ENCODE measurements around a stretch of chr10.

- RRBS, result no CpG with 5 or more reads among the region's 5 CpGs
Observed at GRCh38 chr10:58575574-58576160, 63.0 kb downstream of the BICC1 start.

DNA sequence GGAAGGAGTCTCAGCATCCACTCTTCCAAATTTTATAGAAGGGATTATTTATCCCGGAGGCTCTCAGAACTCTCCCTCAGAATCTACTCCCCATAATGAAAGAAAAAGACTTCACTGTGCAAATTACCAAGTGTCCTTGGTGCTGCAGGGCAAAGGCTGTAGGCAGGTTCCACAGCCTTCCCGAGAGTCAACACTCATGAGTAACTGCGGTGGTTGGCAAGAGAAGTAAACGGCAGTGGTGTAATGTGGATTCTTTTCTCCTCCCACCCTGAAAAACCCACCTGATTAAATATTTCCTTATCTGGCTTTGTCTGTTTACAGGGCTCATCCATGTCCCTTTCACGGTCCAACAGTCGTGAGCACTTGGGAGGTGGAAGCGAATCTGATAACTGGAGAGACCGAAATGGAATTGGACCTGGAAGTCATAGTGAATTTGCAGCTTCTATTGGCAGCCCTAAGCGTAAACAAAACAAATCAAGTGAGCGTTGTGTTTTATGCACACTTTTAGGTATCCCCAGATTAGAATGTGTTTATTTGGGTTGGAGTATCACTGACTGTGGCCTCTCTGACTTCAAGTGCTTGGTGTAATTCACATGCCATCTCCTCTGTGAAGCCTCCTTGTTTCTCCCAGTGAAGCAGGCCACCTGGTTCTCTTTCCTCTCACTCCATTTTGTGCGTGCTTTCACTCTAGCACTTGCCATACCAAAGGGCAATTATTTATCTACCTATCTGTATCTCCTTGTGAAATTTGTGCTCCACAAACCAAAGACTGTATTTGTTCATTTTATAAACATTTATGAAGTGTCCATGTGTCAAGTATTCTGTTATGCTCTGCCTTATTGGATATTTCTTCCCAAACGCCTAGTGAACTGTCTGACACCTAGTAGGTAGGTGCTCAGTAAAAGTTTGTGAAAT, 301.1 kb downstream of the BICC1 start:
- RRBS, result no CpG with 5 or more reads among the region's 12 CpGs

- RRBS, result no CpG with 5 or more reads among the region's 11 CpGs
Observed at GRCh38 chr10:59175570-59175982, 867 bp upstream of the PHYHIPL start.

DNA sequence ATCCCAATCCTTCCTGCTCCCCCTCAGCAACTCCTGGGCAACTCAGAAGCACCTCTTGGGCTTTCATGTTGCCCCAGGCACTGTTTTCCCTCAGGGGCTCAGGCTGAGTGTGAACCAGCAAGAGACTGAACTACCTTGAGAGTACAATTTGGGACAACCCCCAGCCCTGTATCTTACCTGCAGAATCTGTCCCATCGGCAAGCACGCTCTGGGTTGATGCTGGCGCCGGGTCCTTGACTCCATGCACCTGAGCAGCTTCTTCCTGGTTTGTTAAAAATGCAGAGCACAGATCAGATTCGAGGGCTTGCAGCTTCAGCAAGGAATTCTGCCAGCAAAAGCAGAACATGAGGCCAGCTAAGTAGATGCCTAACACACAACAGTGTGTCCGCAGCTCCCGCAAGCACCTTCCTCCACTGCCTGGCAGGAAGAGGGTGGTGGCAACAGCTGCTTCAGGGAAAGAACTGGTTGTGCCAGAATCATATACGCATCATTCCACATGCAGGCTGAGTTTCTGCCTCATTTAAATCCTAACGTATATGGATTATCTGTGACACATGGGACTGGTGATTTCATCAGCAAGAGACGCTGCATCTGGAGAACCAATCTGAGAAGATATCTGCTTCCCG, 79.0 kb downstream of the FAM13C start:
- RRBS, result no CpG with 5 or more reads among the region's 11 CpGs

DNA sequence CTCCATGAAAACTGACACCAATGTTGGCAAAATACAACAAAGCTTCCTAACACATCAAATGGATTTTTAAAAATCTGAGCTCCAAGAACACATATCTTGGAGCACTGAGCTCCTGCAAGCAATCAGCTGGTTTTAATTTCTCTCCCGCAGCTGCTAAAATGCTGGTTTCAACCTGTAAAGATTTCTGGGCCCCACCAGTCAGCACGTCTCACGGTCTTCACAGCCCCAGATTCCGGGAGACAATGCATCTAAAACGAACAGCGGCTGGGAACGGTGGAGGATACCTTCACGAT, 352 bp downstream of the FAM13C start:
- RRBS, result no CpG with 5 or more reads among the region's 8 CpGs

- RRBS, result no CpG with 5 or more reads among the region's 8 CpGs
Observed at GRCh38 chr10:60267691-60268331, 121.9 kb downstream of the ANK3 start.

DNA sequence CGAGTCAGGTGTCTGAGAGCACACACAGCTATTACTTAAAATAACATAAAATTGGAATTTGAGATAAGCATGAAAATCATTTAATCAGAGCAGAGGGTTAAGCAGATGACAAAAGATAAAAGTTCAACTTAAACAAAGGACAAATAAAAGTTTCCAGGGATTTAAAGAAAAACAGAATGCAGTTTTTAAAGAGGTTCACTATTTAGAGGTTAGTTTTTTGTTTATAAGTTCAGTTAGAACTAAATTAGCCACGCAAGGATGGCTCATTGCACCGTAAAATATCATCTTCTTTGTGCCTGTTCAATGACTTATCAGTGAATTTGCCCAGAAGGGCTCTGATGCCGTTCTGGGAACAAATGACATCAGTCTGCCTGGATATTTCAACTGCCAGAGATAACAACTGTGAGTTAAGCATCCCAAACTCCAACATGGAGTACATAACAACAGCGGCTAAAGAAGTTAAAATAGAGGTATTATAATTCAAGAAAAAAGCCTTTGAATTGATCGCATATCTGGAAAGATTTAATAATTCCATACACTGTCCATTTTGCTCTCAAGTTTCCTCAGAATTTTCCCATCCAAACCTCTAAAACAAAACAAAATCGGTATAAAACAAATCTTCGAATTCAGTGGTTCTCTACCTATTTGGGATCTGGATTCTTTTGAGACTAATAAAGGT, 107.7 kb downstream of the ANK3 start:
- RRBS, result no CpG with 5 or more reads among the region's 8 CpGs

DNA sequence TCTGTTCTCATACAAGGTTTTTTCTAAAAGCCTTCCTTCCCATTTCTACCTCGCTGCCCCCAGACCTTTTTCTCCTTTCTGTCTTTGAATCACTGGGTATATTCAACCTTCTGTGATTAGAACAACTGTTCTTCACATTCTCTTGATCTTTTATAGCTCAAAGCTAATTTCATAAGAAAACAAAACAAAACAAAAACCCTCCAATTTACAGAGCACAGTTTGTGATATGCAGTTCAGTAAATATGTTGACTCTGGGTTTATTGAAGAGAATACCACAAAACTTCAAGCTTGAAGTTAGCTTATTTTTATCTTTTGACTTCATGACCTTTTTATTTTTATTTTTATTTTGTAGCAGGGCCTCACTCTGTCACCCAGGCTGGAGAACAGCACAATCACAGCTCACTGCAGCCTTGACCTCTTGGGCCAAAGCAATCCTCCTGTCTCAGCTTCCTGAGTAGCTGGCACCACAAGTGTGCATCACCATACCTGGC, 108.4 kb upstream of the ANK3 start:
- RRBS, result no CpG with 5 or more reads among the region's 1 CpG

DNA sequence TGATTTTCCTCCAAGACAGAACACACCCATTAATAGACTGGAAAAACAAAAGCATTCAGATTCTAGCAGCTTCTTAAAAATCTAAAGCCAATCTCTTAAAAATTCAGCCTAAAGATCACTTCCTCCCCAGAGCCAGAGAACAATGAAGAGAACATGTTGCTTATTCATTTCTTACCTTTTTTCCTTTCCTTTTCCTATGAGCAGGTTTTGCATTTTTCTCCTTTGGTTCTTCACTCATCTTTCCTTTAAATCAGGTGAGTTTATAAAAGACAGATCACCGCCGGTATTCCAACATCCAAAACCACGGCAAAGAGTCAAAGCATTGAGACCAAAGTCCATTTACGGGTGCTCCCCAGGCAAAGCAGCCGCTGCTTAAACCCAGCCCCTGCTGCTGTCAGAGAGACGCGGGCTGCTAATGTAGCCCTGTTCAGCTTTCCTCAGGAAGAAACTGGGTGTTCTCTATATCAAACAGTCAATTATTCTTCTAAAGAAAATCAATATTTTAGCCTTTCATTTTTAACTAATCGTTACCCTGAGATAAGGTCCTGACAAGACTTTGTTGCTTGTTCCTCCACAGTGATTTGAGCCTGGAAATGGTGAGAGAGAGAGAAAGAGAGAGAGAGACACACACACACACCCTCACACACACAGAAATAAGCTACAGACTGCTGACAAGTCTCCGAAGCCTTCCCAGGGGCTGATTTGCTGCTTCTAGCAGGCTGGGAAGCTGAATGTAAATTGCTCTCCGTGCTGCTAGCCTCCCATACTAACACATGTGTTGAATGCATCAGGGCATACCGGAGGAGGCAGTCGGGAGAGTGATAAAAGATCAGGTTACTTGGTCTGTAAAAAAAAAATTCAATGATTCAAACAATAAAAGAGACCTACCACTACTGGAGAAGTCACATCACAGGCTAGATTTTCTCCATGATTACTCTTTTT, 182.9 kb upstream of the ANK3 start:
- RRBS, result no CpG with 5 or more reads among the region's 12 CpGs

GRCh38 chr10:60888185-60889181, 55.5 kb downstream of the RHOBTB1 start:
- RRBS, result no CpG with 5 or more reads among the region's 29 CpGs

GRCh38 chr10:60942395-60943341, 1.3 kb downstream of the RHOBTB1 start:
- RRBS, result no CpG with 5 or more reads among the region's 15 CpGs

GRCh38 chr10:60998784-60999332, 54.9 kb upstream of the RHOBTB1 start:
- RRBS, result no CpG with 5 or more reads among the region's 5 CpGs

GRCh38 chr10:61211297-61211727, 241.9 kb downstream of the TMEM26 start:
- RRBS, result no CpG with 5 or more reads among the region's 3 CpGs

DNA sequence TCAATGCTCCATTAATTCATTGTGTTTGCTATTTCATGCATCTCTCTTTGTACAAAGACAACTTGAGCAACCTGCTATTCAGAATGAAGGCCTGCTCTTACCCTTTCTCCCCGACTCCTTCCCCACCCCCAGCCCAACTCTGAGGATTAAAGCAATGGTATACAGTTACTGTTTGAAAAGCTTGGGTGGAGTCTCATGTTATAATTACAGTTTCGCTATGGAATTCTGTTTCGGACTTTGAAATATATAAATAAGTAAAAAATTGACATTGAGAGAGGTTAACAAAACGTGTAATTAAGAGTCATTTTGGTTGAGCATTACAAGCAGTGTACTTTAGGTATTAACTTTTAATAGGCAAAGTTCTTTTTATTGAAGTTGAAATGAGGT, 93.0 kb downstream of the ARID5B start:
- RRBS, result no CpG with 5 or more reads among the region's 4 CpGs

DNA sequence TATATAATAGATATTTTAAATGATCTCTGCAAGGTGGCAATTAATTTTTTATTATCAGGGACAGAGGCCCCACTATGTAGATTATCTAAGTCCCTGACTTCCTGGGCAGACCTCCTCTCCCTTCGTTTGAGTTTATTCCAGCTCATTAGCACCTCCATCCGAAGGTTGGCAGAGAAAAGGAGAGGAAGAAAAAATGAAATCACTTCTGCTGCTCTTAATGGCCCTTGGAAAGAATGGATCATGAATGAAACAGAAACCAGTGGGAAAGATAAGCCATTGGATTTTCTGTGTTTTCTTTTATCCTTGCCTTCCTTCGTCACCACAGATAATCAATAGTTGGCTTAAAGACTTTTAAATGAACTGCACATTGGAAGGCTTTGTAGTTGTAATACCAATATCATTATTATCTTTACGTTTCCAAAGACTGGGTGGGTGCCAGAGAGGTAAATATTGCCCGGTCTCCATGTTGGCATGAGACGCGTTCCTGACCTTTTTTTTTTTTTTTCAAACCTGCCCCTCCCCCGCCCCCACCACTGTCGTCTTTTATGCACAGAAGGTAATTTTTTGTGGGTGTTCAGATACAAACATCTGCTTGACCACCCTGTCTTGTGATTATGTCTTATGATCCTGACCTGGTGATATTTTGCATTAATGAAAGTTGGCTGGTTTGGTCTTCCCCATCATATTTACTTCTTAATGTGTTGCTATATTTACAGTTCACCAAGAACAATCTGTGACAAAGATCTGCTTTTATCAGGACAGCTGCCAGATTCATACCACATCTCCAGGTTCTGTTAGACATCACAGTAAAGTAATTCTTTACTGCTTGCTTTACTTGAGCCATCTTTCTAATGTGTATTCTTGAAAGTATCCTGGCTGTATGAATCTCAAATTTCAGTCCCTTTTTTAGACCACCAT, 116.9 kb downstream of the ARID5B start:
- RRBS, result no CpG with 5 or more reads among the region's 9 CpGs

GRCh38 chr10:62021720-62021973, 120.1 kb downstream of the ARID5B start:
- RRBS, result no CpG with 5 or more reads among the region's 2 CpGs

DNA sequence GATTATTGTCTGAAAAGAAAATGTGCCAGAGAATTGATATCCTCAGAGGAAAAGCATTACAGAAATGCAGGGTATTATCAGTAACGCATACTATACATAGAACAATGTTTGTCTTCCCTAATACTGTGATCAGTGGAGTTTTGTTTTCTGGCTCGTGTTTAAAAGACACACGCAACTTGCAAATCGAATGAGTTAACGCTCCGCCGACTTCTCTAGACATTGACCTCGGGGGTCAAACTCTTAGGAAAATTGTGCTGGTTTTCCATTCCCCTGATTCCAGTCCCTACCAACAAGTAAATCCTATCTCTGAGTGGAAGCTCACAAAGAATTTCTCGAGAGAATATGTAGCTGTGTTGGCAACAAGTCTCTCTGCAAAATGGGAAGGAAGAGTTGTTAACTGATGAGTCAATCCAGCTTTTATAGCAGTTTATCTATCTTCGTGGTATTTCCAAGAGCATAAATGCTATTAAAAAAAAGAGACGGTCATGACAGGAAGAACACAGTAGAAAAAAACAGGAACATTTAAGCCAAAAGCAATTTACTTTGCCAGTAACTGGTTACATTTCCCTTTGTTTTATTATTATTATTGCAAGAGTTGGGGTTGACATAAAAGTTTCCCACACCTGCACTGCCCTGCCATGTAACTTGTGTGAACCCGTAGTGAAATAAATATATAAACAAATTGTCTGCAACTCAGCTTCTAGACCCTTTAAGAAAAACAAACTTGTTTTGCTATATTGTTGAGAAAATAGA, 144.4 kb downstream of the ARID5B start:
- RRBS, result no CpG with 5 or more reads among the region's 12 CpGs

DNA sequence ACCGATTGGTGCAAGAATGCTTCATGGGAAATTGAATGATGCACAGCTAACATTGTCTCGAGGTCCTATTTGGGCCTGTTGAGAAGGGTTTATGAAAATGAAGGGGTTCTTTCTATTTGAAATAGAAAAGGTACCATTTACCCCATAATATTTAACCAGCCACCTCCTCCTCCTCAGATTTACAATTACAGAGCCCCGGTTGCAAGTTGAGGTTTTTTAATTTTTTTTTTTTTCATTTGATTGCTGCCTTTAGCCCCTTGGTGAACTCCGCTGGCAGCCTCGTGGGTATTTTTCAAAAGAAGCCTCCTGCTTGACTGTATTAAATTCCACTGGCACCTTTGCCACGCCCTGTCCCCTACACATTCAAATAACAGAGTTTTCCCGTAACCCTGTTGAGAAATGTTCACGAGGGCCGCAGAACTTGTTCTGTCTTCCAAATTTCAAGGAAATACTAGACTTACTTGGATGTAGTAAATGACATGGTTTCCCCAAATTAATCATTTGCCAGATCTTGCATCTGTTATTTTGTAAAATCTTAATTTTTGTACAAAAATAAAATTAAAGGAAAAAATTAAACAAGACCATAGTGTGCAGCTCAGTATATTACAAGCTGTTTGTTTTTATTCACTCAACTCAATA, 166.9 kb downstream of the ARID5B start:
- RRBS, result no CpG with 5 or more reads among the region's 9 CpGs

DNA sequence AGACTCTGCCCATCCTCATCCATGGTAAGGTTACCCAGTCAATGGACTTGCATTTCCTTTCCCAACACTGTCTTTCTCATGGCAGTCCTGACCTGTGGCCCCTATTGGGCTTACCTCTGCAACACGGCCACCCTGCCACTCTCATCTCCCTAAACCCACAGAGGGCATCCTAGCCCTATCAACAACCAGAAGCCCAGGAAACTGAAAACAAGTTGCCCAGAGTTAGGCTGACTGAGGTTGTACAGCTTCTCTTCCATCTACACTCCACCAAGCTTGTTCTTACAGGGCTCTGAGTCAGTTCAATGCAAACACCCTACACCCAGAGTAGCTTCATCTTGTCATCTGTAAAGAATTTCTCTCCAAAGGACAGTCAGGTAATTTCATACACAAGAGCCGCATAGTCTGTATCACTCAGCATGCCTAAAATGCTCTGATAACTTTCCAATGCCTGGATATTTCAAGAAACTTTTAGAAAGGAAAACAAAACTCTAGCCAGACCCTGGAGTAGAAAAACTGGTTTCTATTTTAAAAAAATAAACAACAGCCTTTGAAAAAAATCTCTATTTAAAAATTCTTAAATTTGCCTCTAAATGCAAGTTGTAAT, 175.4 kb downstream of the ARID5B start:
- RRBS, result no CpG with 5 or more reads among the region's 2 CpGs

Measured in pericardium (tissue), 1 donor.